ENCODE data around the gene BBS10.

- RRBS = no CpG with 5 or more reads among the region's 3 CpGs
These were observed 12.6 kb downstream of the ZFC3H1 start for GRCh38 chr12:71650765-71651678.

GRCh38 chr12:71661897-71662758, 1.5 kb downstream of the ZFC3H1 start:
- RRBS = no CpG with 5 or more reads among the region's 9 CpGs

DNA sequence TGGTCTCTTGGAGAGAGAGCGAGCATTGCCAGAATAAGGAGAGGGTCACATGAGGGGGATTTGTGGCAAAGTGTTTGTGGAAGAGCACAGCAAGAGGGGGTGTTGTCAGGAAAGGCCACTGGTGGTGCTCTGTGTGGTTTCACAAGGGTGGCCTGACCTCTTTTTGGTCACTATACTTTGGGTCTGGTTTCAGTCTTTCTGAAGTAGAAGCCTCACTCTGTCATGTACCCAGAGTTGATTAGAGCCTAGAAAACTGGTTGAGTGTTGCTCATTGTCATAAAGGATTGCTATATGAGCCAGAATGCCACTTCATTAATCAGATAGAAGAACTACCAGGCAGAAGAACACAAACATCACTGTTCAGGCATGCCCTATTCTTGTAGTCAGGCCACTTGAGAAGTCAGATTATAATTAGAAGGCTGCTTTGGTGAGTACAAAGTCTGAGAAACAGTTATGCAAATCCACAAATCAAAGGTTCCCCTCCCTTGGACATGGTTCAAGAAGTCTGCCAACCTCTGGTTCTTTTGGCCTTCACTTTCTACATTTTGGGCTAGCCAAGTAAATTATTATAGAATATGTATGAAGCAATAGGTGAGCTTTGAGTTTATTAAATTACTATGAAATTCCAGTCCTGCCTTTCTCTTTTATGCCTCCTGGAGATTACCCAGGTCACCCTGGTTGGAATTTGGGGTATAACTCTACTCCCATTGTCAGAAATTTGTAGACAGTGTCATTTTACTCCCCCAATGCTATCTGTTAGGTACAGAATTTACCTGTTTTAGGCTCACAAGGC, 8.5 kb downstream of the TMEM19 start:
- RRBS = no CpG with 5 or more reads among the region's 1 CpG

DNA sequence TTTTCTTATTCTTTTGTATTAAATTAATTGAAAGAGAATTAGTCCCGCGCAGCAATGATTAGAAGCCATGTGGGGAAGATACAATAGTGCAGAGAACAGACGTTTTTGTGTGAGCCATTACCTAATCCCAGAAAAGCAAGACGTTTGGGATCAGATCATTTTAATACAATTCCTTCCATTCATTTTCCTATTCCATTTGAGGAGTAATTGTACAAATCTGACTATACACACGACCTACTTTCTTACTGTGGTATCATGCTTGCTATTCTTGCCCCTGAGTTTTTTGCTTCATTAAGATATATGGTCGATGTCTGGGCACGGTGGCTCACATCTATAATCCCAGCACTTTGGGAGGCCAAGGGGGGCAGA, 13.4 kb downstream of the TMEM19 start:
- RRBS = no CpG with 5 or more reads among the region's 7 CpGs

- RRBS = no CpG with 5 or more reads among the region's 1 CpG
These were observed 1.2 kb downstream of the RAB21 start for GRCh38 chr12:71755973-71756132.

DNA sequence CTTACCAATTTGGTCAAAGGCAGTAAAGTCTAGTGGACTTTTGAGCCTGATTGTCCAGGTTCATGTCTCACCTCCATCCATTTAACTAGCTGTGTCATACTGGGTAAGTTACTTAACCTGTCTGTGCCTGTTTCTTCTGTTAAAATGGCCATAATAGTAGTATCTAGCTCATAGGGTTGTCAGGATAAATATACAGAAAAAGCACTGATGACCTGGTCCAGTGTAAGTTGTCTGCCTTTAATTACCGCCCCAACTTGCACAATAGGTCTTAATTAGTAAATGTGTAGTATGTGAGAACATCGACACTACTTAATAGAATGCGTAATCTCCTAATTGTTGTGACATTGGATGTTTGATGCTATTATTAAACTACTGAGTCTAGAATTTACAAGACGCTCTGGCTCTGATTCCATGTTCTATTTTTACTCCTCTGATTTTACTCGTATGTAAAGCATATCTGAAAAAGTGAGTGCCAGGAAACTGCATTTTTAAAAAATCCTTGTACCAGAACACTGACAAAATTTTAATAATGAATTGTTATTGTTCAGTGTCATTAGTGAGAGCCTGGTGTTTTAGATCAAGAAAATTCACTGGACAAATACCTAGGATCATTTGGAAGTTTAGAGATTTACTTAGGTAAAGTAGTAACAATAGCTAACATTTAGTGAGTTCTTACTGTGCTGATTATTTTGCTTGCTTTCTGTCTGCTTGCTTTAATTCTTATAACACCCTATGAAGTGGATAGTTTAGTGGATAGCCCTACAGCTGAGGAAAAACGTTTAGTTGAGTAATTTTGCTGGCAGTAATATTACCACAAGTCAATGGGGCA, 1.7 kb downstream of the RAB21 start:
- RRBS = no CpG with 5 or more reads among the region's 6 CpGs

- RRBS = no CpG with 5 or more reads among the region's 1 CpG
These were observed 6.5 kb downstream of the RAB21 start for GRCh38 chr12:71761215-71761473.

- RRBS = no CpG with 5 or more reads among the region's 1 CpG
These were observed 45.5 kb upstream of the TPH2 start for GRCh38 chr12:71892981-71893633.

GRCh38 chr12:71895542-71896874, 42.6 kb upstream of the TPH2 start:
- RRBS = no CpG with 5 or more reads among the region's 6 CpGs

DNA sequence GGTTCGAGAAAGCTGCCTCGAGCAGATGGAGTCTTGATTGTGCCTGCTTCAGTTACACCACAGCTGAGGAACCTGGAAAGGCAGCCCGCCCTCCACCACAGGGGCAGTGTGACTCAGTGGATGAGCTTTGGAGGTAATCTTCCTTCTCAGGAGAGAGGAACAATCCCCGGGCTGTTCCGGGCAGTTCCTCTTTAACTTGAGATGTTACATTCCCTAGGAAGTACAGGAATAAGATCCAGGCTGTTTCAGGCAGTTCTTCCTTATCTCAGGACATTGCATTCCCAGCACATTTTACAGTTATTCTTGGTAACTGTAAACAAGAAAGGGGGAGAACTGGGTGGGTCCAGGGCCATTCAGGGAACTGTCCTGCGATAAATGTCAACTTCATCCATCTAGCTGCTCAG, 16.7 kb upstream of the TRHDE start:
- RRBS = no CpG with 5 or more reads among the region's 6 CpGs

GRCh38 chr12:72432055-72432735, 160.0 kb downstream of the TRHDE start:
- RRBS = no CpG with 5 or more reads among the region's 9 CpGs

GRCh38 chr12:74171548-74171902, 366.1 kb upstream of the ATXN7L3B start:
- RRBS = 85% methylated on average over 4 of the region's 16 CpGs

DNA sequence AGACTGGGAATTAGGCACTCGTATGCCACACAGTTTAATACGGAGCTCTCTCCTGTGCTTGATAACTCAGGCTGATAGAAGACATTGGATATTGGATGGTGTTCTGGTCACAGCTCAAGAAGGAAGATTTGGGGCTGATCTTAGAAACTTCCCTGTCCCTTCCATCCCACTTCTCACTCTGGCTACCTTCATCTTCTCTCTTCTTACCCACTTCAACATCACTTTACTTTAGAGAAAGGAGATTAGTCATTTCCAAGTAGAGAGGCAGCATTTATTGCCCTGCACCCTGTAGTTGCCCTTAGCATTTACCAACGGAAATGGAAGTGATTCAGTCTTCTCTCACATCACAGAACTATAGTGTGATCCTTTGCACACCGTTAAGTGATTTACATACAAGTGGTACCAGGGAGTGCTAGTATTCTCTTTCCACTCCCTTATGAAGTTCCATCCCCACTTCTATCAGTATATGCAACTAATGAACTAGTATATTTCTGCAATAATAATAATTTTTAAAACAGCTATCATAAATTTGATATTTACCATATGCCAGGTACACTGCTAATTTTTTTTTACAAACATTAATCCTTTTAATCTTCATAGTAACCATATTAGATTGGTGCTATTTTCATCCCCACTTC, 105.3 kb downstream of the NAP1L1 start:
- RRBS = no CpG with 5 or more reads among the region's 4 CpGs

DNA sequence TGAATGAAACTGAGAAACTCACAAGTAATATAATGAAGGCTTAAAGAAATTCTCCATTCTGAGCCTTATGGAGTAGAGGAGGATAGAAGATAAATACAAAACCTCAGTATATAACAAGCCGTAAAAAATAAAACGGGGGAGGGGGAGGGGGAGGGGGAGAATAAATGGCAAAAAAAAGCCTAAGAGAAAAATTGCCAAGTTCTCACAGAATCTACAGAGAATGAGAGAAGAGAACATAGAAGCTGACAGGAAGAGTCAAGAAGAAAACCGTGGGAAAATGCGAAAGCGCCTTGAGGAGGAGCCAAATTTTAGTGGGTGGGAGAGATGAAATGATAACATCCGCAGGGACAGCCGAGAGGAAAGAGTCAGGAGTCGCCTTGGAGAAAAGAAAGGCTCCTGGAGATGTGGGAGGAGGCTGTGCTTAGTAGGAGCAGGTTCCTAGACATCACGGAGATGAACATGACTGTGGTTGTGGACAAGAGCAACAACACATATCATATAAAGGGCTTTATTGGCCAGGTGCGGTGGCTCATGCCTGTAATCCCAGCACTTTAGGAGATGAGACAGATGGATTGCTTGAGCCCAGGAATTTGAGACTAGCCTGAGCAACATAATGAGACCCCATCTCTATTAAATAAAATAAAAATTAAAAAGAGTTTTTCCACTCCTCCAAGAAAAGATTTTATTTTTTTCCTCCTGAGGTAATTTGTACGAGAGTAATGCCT, 102.3 kb downstream of the NAP1L1 start:
- RRBS = no CpG with 5 or more reads among the region's 11 CpGs

DNA sequence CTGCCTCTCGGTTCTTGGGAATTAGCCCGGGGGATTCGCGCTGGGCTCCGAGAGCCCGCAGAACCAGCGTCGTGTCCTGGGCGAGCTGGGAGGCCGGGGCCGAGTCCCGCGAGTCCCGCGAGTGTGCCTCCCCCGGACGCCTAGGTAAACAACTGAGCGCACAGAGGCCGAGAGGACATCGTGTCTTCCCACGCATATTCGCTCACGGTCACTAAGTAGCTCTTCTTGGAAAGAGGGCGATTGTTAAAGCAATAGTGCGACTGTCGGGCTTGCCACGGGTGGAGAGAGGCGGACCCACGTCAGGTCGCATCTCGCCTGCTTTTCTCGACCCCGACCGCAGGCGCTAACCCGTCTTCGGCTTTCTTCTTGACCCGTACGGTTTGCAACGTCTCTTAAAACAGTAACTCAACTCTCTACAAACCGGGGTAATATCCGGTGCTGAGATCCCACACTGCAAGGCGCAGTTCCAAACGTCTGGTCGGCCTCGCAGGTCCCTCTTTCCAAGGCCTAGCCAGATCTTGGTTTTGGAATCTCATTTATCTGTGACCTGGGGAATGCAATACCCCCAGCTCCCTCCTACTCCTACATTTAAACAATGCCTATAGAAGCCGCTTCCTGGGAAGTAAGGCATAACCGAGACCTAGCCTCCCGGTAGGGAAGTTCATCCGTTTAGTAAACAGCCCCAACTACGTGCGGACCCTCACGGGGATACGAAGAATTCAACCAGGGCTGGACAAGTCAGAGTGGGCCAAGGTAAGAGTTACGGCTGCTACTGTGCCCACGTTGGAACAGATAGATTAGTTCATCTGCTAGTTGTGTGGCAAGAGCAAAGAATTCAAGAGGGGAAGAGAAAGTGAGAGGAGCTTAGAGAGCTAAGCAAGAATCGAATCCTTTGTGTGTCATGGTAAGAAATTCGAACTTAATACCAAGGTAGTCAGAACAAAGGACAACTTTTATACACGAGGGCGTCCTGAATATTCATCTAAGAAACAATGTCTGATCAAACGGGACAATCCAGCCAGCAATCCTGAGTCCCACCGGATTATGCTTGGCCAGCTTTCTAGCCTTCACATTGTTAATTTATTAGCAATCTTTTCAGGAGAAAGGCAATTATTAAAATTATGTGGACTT, 52.1 kb downstream of the NAP1L1 start:
- RRBS = under 1% methylated on average over 15 of the region's 62 CpGs

- RRBS = no CpG with 5 or more reads among the region's 6 CpGs
These were observed 34.2 kb downstream of the NAP1L1 start for GRCh38 chr12:76050143-76050863.

DNA sequence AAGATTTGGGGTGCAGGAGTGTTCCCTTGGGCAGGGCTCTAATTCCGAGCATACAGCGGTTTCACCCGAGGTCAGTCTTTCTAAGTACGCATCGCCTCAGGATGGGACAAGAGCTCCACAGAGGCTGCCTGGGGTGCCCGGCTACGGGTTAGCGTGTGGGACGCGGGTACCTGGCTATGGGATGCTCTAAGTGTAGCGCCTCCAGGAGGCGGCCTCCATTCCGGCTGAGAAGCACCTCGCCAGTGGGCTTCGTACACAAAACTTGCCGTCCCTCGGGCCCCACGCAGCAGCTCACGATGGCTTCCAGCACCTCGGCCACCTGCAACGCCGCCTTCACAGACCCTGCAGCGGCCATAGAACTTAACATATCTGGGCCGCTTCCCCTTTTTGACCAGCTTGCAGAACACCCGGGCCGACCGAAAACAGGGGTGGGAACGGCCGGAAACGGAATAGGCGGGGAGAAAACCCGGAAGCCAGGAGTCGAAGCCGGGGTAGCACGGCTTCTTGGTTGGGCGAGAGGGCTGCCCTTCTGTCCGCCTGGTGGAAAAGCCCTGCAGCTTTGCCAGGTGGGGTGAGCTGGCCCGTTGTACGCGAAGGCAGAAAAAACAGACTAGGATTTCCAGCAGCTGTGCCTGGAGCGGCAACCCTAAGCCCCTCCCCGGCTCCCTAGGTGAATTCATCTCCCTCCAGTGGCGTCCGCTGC, at the start of gene BBS10:
BBS10 (minus strand) TSS at position 424 of the 703 bp plus-strand sequence.
- RRBS = 2% methylated on average over 8 of the region's 44 CpGs

- RRBS = no CpG with 5 or more reads among the region's 2 CpGs
These were observed 41.2 kb downstream of the OSBPL8 start for GRCh38 chr12:76518244-76518940.

DNA sequence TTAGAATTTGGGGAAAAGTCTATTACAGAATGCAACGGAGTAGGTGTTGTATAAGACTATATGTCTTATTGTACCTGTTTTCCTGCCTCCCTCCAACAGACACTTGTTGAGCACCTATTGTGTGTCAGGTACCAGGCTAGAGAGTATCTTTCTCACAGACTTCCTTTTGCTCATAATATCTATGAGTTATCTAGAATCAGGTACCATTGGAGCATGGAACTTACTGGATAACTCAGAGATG, 323.1 kb upstream of the NAV3 start:
- RRBS = no CpG with 5 or more reads among the region's 1 CpG

All from AG09319 (cell line).